Zone of skin (tissue), 1 donor: ENCODE data around the genes KRT33B, KRT32, KRT19, FKBP10 and HCRT.

- RRBS, result no CpG with 5 or more reads among the region's 4 CpGs
Measured at GRCh38 chr17:41369641-41369900, at the start of gene KRT33B. TSS of gene KRT33B (minus strand) at chr17:41369813.

- RRBS, result 100% methylated on average over 1 of the region's 7 CpGs
Measured at GRCh38 chr17:41467204-41467430, at the start of gene KRT32. TSS of gene KRT32 (minus strand) at chr17:41467386.

GRCh38 chr17:41527453-41528453, at the start of gene KRT19:
TSS of gene KRT19 (minus strand) at chr17:41528308.
- RRBS, result 4% methylated on average over 29 of the region's 95 CpGs

GRCh38 chr17:41538708-41539126, 10.6 kb upstream of the KRT19 start:
- RRBS, result no CpG with 5 or more reads among the region's 6 CpGs

DNA sequence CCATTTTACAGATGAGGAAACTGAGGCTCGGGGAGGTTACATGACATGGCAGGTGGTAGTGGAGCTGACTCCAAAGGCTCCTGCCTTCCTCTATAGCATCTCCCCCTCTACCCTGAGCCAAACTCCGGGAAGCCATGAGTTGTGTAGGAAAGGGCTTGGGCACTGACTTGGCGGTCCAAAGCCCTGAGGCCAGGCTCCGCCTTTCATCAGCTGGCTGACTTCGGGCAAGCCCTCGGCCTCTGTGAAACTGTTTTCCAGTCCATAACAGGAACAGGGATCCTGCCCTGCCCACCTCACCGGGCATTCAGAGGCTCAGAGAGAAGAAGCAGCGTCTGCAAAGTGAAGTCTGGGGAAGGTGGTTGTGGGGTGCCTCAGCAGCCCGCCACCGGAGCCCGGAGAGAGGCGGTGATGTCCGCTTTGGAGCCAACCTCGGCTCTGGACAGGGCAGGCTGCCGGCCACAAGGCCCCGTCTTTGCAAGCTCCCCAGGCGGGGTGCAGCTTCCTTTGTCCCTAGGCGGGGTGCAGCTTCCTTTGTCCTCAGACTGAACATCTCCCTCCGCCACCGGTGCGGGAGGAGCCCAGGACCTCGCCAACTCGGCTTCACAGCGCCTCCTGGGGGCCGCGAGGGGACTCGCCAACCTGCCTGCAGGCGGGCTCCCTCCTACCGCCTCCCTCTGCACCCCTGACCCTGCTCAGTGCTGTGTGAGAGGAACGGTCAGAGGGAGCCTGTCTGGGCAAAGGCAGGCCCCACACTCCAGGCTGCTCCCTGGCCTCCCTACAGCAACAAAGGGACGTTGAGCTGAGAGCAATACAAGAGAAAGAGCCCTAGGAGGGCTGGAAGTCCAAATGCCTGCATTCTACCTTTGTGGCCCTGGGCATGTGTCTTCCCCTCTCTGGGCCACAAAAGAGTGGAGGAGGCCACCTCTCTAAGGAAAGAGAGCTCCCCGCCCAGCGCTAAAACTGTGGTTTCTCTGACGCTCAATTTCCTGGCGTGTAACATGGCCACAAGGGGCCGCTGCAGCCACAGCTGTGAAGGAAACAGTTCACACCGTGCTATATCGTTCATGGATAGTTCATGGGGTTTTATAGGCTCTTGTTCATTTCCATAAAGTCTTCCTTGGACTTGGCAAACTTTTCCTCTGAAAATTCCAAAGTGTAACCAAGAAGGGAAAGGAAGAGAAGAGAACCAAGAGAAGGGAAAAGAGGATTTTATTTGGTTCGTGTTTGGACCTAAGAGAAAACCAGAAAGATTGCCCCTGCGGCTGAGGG, 20.7 kb upstream of the KRT19 start:
- RRBS, result 7% methylated on average over 12 of the region's 40 CpGs

DNA sequence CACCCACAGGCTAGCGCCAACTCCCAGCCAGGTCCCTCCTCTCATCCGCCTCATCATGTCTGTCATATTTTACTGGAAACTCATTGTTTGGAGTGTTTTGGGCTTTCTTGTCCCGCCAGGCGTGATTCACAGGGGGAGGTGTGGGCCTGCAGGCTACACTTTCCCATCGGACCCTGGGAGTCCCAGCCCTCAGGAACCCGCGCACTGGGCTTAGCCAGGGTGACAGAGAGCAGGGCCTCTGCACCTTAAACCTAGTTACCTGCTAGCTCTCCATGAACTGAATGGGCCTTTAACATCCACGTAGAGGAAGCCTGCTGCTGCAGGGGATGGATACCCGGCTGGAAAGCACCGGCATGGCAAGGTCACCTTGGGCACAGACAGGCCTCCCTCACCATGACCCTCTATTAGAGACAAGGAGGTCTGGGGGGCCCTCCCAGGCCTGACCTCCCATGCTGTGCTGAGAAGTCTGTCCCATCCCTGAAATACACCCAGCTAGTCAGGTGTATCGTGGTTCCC, 338 bp upstream of the KRT14 start:
- RRBS, result no CpG with 5 or more reads among the region's 11 CpGs

GRCh38 chr17:41663617-41663980, 25.1 kb upstream of the EIF1 start:
- RRBS, result no CpG with 5 or more reads among the region's 6 CpGs

GRCh38 chr17:41665216-41665875, 23.3 kb upstream of the EIF1 start:
- RRBS, result no CpG with 5 or more reads among the region's 23 CpGs

- RRBS, result no CpG with 5 or more reads among the region's 6 CpGs
Measured at GRCh38 chr17:41678573-41679763, 9.7 kb upstream of the EIF1 start.

GRCh38 chr17:41693372-41693729, 4.7 kb downstream of the EIF1 start:
- RRBS, result no CpG with 5 or more reads among the region's 3 CpGs

- RRBS, result 72% methylated on average over 5 of the region's 20 CpGs
Measured at GRCh38 chr17:41757508-41757985, 23.1 kb upstream of the HAP1 start.

DNA sequence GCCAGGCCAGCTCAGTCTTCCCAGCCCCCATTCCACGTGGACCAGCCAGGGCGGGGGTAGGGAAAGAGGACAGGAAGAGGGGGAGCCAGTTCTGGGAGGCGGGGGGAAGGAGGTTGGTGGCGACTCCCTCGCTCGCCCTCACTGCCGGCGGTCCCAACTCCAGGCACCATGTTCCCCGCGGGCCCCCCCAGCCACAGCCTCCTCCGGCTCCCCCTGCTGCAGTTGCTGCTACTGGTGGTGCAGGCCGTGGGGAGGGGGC, at the start of gene FKBP10:
TSS of gene FKBP10 (plus strand) at position 138 of the 259 bp plus-strand sequence.
- RRBS, result 19% methylated on average over 6 of the region's 12 CpGs

DNA sequence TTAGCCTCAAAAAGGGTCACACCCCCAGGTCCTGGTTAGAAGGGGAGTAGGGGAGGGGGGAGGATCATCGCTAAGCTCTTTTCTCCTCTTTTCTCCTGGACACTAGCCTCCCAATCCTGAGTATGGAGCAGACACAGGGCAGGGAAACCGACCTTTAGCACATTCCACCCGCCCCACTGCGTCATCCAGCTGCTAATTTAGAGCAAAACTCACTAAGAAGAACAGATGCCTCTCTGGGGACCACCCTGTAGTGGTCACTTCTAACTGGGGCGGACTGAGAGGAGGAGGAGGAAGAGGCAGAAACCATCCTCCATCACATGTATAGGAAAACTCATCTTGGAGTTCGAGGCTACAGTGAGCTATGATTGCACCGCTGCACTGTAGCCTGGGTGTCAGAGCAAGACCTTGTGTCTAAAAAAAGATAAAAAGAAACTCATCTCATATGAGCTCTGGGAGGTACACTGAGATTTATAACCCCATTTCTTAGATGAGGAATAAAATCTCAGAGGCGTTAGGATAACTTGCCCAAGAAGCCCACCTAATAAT, 4.2 kb downstream of the ACLY start:
- RRBS, result no CpG with 5 or more reads among the region's 8 CpGs

- RRBS, result 100% methylated on average over 2 of the region's 41 CpGs
Measured at GRCh38 chr17:41972717-41973880, 6.5 kb downstream of the CNP start.

- RRBS, result no CpG with 5 or more reads among the region's 13 CpGs
Measured at GRCh38 chr17:42130356-42130762, 7.8 kb downstream of the HSPB9 start.

DNA sequence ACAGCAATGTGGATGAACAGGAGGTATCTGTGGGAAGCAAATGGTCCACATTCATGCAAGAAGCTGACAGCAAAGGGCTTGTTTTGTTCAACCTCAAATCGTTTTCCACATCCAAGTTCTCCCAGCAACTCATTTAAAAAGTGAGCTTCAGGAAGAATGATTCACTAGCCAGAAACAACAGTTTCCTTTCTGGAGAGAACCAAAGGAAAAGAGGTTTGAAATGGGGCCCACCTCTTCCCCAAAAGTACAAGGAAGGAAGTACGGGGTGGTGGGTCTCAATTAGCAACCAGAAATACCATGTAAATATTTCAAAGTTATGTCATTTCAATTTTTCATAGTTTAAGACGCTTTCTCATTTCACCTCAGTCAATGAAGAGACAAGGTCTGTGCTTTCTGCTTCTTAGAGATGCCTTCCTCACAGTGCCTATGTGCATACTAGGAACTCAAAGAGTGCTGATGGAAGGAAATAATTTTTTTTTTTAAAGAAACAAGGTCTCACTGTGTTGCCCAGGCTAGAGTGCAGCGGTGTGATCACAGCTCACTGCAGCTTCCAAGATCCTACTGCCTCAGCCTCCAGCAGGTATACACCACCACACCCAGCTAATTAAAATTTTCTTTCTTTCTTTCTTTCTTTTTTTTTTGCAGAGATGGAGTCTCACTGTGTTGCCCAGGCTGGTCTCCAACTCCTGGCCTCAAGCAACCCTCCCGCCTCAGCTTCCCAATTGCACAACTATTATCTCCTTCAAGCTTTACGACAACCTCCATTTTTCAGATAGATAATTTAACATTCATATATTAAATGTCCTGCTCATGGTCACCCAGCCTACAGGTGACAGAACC, 9.7 kb downstream of the HSPB9 start:
- RRBS, result no CpG with 5 or more reads among the region's 6 CpGs

DNA sequence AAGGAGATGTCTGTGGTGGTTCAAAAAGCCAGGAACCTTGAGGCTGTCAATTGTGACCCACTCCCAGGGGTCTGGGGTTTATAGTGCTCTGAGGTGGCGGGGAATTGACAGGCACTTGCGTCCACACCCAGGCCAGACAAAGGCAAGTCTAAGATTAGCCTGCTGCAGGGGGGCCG, at the start of gene HCRT:
TSS of gene HCRT (minus strand) at position 55 of the 176 bp plus-strand sequence.
- RRBS, result no CpG with 5 or more reads among the region's 3 CpGs

GRCh38 chr17:42190366-42191427, 3.6 kb downstream of the GHDC start:
- RRBS, result 75% methylated on average over 3 of the region's 18 CpGs

DNA sequence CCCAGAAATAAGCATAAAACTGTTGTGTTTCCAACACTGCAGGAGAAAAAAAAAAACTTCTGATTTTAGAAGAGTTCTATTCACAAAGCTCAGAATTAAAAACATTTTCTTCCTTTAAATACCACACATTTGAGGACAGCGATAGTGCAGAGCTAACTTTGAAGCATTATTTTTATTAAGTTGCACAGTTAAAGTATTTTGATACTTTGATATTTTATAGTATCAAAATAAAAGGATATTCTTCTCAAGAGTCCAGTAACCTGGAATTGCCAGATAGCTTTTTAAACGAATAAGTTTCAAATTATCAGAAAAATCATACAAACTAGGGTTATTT, 3.0 kb downstream of the STAT5B start:
- RRBS, result no CpG with 5 or more reads among the region's 2 CpGs